RPMI7951 (cell line): ENCODE results near the genes MGLL and GATA2.

GRCh38 chr3:127822094-127823294 is at the start of gene MGLL:
Gene MGLL, minus strand, starts transcription at chr3:127822515.
- RAMPAGE, long total RNA = no peak

DNA sequence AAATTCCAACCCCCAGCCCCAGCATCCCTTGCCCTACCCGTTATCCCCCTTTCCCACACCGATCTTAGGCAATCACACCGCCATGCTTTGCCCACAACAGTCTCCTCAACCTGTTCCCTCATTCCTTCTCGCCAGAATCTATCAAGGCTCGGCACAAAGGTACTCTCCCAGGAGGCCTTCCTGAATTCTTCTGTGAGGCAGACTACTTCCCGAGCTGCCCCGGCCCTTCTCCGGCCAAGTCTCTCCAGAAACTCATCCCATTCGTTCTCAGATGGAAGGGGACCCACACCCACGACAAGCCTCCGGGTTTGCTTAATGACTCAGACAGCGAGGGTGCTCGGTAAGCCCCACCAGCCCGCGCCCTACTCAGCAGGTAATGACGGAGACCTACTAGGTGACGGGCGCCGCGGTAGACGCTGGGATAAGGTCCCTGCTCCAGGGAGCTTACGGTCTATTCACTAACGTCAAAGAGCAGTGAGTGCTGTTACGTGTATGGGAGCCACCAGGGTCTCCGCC is 608 bp upstream of the SEC61A1 start:
- RAMPAGE, long total RNA = no peak

DNA sequence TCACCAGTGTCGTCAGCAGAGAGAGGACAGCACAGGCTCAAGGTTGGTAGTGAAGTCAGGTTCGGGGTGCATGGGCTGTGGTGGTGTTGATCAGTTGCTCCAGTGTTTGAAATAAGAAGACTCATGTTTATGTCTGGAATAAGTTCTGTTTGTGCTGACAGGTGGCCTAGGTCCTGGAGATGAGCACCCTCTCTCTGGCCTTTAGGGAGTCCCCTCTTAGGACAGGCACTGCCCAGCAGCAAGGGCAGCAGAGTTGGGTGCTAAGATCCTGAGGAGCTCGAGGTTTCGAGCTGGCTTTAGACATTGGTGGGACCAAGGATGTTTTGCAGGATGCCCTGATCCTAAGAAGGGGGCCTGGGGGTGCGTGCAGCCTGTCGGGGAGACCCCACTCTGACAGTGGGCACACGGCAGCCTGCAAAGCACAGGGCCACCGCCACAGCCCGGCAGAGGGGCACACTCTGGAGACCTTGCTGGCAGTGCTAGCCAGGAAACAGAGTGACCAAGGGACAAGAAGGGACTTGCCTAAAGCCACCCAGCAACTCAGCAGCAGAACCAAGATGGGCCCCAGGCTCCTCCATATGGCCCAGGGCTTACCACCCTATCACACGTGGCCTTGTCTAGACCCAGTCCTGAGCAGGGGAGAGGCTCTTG is 18.6 kb downstream of the SEC61A1 start:
- RAMPAGE, long total RNA = no peak

GRCh38 chr3:128094318-128094822 is 29.2 kb downstream of the RUVBL1 start:
- RAMPAGE, long total RNA = no peak

DNA sequence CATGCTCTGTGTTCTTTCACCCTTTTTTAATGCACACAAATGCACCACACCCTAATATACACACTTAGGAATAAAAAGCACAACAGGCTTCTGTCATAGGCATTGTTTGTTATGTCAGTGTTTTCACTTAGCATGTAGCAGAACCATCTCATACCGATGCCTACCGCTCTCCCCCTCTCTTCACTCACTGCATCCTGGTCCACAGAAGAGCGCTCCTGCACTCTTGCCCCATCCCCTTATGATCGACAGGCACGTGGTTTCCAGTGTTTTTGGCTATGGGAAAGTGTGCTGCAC is 150.5 kb downstream of the DNAJB8 start:
- RAMPAGE, long total RNA = no peak

DNA sequence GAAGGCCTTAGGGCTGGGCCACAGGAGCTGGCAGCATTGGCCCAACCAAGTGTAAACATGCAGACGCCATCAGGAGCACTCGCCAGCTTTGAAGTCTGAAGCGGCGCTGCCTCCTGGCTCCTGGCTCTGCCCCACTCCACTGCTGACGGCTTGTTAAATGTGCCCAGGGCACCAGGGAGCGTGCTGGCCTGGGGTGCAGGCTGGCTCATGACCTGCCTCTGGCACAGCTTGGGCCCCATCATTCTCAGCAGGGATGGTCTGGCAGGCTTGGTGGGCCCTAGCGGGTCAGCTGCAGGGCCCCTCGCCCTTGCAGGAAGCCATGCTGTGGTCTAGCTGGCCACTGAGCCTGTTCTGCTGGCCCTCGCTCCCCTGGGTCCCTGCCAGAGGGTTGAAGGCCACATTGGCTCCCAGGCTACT is 116.6 kb downstream of the DNAJB8 start:
- RAMPAGE, long total RNA = no peak

DNA sequence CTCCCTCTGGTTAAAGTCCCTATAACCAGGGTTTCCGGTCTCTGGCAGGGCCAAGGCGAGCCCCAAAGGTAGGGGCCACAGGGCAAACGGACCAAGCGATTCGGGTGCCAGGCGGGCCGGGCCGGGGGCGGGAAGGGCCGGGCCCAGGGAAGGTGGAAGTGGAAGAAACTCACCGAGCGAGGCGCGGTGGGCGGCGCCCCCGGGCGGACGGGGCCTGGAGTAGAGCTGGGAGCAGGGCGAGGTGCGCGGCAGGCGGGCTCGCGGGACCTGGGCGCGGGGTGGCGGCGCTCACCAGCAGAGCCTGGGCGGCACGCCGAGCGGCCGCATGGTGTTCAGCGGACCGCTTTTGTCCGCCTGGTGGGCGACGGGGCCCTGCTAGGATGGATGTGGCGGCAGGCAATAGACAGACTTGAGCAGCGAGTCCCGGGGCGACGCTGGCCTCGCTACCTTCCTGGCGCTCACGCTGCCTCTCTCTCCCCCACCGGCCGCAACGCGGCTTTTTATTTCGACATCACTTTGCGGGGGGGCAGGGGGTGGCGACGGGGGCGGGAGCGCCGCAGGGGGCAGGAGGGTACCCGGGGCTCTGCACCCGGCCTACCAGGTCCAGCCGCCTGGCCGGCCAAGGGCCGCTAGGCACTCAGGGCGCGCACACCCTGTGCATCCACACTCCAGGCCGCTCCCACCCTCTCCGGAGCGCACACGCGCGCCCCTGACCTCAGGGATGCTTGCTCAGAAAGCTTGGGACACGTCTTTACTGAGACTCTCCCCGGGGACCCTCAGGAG is at the start of gene GATA2:
Gene GATA2 (minus strand): TSS at position 476 of the 783 bp plus-strand sequence.
- RAMPAGE, long total RNA = no peak

- RAMPAGE, long total RNA = no peak
These were observed 4.6 kb upstream of the GATA2 start for GRCh38 chr3:128497493-128498205.

DNA sequence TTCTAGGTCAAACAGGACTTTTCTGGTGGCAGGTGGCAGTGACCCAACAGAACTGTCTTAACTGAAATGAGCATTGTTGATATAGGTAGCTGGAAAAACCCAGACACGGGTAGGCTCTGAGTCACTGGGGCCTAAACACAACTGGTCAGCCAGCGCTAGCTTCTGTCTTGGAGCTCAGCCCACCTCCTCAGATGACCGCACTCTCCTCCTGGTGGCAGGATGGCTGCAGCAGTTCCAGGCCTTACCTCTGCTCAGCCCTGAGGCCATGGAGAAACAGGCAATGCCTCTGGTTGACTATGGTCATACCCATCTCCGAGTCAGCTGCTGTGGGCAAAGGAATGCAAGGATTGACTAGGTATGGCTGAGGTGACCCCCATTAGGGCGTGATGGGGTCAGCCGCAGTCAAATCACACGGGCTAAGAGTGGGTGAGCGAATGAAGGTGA is 61.1 kb upstream of the GATA2 start:
- RAMPAGE, long total RNA = no peak

DNA sequence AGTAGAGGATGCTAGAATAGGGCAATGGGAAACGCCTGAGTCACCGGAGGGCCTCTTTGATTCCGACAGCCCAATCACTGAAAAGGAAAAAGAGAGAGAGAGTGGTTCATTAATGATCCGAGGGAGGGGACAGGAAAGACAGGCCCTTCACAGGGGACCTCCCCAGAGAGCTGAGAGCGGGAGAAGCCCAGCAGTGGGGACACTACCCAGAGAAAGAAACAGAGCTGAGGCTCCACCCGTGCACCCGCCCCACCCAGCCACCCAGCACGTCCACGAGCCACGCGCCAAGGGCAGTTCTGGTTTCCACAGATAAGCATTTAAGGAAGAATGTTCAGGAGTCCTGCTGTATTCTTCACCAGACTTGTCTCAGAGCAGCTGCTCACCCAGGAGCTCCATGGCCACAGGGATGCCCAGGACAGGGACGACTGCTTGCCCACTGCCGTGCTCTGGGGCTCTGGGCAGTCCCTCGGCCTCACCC is 76.8 kb downstream of the RPN1 start:
- RAMPAGE, long total RNA = no peak

GRCh38 chr3:128613685-128614170 is 36.9 kb downstream of the RPN1 start:
- RAMPAGE, long total RNA = no peak

DNA sequence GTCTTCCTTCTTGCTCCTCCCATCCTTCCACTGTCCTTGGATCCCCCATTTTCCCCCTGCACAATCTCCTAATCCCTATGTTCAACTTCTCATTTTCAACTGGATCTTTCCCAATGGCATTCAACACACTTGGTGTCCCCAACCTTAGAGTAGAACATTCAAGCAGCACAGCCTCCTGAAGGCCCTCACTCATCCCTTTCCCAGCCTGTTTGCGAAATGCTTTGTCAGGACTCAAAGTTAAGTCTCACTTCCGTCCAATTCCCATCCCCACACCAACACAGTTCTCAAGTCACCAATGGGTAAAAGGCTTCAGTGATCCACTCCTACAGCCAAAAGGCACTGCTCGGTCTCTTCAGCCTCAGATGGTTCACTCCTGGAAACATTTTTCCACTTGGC is 32.2 kb downstream of the RPN1 start:
- RAMPAGE, long total RNA = no peak

DNA sequence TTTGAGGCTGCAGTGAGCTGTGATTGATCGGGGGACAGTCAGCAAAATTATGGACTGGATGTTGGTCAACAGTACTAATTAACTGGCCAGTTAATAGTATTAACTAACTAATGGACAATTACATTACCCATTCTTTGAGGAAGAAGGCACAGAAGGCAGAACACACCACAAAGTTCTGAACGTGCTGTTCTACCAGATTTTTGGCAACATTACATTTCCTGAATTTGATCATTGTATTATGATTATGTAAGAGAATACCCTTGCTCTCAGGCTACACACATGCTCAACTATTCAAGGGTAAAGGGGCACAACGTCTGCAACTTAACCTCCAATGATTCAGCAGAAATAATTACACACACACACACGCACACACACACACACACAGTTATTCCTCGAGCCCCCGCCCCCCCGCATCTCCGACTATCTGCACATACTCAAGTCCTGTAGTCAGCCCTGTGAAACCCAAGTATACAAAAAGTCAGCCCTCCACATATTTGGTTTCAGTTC is 26.9 kb downstream of the RPN1 start:
- RAMPAGE, long total RNA = no peak

DNA sequence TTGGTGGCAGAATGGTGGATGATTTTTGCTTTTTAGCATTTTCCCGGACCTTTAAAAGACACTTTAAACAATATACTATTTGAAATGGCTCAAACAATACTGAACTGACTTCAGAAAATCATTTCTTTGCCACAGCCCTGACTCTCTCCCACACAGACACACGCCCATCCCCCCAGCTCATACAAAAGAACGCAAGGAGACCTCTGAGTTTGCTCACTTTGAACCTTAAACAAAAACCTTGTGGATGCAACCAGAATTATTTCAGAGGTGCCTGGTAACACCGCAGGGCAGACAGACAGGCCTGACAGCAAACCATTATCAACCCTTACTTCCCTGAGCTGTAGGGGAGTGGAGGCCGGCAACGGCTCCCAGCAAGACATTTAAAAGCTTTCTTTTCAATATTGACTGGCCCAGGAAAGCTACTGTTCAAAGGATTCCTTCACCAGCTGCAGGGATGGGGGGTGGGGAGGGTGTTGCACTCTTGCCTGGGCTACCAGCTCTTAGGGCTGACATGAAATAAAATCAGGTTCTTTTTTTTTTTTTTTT is 2.0 kb upstream of the EFCC1 start:
- RAMPAGE, long total RNA = no peak

DNA sequence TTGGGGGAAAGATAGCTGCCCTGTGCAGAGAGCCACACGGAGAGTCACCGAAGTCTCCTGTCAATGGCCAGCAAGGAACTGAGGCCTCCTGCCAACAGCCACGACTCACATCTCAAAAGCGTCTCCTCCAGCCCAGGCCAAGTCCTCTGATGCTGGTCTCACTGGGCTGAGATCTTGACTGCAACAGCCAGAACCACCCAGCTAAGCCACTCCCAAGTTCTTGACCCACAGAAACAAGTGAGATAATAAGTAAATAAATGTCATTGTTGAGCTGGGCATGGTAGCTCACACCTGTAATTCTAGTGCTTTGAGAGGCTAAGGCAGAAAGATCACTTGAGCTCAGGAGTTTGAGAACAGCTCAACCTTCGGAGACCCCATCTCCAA is 8.5 kb upstream of the GP9 start:
- RAMPAGE, long total RNA = no peak

GRCh38 chr3:129267742-129268101 is 10.9 kb upstream of the HMCES start:
- RAMPAGE, long total RNA = no peak

GRCh38 chr3:129317625-129318193 is 1.6 kb upstream of the H1-10 start:
- RAMPAGE, long total RNA = no peak

DNA sequence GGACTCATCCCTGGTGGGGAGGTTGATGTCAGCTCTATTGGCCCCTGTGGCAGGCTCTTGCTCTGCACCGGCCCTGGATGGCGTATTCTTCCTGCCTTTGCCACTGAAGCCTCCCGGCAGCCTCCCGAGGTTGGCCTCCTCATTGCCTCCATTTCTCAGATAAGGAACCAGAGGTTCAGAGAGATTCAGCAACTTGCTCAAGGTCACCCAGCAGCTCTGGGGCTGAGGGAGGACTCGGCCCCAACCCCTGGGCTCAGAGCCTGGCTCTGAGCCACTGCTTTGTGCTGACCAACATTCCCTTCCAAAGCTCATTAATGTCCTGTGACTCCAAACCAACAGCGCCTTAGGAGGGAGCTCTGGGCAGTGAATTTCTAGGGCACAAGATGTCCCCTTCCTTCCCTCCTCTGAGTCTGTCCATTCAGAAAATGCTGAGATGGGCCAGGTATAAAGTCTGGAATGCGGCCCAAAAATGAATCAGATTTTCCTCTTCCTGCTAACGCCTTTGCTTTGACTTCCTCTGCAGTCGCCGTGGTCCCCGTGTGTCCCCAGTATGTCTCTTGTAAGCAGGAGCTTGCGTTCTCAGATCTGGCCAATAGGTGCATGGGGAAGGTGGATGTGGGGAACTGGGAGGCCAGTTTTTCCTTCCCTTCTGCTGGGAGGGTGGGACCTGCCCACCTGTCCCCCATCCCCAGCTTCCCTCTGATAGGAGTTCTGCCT is 36.9 kb upstream of the H1-10 start:
- RAMPAGE, long total RNA = no peak

GRCh38 chr3:129413554-129414502 is 14.6 kb downstream of the EFCAB12 start:
- RAMPAGE, long total RNA = no peak

GRCh38 chr3:129424040-129424537 is 4.3 kb downstream of the EFCAB12 start:
- RAMPAGE, long total RNA = no peak